Hair follicle dermal papilla cell (primary cell): ENCODE measurements around the genes ARL5A and KCNJ3.

DNA sequence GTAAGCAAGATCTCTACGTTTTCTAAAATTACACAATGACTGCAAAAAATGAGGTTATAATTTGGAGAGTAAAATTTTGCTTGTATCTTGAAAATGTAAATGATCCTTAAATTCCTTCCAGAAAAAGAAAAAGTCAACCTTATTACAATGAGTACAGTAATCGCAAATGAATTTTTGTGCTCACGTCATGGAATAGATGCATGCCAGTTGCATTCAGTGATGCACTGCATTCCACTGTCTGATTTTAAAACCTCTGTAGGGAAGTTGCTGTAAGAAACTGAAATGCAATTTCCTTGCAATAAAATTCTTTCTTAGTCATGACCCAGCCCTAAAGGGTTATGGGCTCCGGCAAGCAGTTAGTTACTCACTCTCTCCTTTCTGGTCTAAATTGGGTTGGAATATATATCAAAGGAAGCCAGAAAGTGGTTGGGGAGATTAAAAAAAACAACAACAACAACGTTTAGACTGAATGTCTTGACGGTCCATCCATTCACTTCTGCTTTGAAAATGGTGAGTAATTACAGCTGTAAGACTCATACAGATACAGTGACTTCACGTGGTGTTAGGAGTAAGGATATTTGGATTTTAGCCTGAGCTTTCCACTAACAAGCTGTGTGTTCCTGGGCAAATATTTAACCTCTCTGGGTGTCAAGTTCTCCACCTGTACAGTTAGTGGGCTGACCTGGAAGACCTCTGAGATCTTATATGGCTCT is 8.6 kb upstream of the RND3 start:
- CAGE, long polyA plus RNA, result no peak

DNA sequence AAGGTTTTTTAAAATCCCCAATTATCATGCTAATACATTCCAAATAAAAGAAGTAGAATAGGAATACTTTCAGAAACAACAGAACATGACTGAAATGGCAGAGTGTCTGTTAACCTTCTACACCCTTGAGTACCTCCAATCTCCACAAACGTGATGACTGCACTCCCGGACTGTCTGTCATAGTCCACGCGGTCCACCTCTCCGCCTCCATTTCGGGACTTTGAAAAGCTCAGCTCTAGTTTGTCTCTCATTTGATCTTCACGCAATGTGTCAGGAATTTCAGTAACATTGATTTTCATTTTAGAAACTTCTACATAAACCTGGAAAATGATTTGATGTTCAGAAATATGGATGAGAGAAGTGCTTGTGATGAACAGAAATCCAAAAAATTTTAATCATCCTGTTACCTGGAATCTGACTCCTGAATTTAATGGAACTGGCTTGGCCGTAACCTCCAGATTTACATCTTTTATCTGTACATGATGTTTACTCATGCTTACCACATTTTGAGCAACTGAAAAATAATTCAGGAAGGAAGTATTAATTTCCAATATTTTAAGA is 13.8 kb upstream of the RBM43 start:
- CAGE, long polyA plus RNA, result no peak

- CAGE, long polyA plus RNA, result no peak
These were observed 55.4 kb downstream of the RIF1 start for GRCh38 chr2:151464929-151465684.

- CAGE, long polyA plus RNA, result no peak
These were observed 25.9 kb upstream of the NEB start for GRCh38 chr2:151760065-151760758.

GRCh38 chr2:151789525-151790018 is 38.6 kb downstream of the ARL5A start:
- CAGE, long polyA plus RNA, result no peak

- CAGE, long polyA plus RNA, result no peak
These were observed at the start of gene ARL5A for GRCh38 chr2:151827849-151829049. TSS of gene ARL5A (minus strand) at chr2:151828421.

GRCh38 chr2:151844017-151844776 is 16.0 kb upstream of the ARL5A start:
- CAGE, long polyA plus RNA, result no peak

GRCh38 chr2:151860325-151860703 is 32.1 kb upstream of the ARL5A start:
- CAGE, long polyA plus RNA, result no peak

- CAGE, long polyA plus RNA, result no peak
These were observed 99.6 kb upstream of the ARL5A start for GRCh38 chr2:151927844-151928189.

DNA sequence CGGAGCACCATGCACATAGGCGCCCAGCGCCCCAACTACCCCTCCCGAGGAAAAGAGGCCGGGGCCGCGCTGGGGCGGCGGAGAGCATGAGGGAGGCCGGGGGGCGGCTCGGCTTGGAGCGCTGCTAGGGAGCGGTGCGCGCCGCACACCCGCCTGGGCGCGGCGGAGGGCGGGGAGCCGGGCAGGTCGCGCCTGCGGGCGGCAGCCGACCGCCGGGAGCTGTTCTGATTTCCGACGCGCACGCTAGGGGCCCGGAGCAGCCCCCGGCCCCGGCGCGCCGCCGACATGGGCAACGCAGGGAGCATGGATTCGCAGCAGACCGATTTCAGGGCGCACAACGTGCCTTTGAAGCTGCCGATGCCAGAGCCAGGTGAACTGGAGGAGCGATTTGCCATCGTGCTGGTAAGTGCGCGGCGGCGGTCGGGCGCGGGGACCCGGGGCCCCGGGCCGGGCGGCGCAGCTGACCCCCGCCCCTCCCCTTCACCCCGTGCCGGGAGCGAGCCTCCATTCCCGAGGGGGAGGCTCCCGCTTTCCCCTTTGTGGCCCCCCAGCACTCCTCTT is 425 bp downstream of the FMNL2 start:
- CAGE, long polyA plus RNA, result no peak

- CAGE, long polyA plus RNA, result no peak
These were observed 68.5 kb downstream of the FMNL2 start for GRCh38 chr2:152403468-152403835.

- CAGE, long polyA plus RNA, result no peak
These were observed 131.8 kb downstream of the FMNL2 start for GRCh38 chr2:152466694-152467255.

- CAGE, long polyA plus RNA, result no peak
These were observed 105.2 kb downstream of the PRPF40A start for GRCh38 chr2:152612042-152612418.

- CAGE, long polyA plus RNA, result no peak
These were observed 97.2 kb downstream of the PRPF40A start for GRCh38 chr2:152619948-152620667.

GRCh38 chr2:152673361-152673903 is 43.8 kb downstream of the PRPF40A start:
- CAGE, long polyA plus RNA, result no peak

DNA sequence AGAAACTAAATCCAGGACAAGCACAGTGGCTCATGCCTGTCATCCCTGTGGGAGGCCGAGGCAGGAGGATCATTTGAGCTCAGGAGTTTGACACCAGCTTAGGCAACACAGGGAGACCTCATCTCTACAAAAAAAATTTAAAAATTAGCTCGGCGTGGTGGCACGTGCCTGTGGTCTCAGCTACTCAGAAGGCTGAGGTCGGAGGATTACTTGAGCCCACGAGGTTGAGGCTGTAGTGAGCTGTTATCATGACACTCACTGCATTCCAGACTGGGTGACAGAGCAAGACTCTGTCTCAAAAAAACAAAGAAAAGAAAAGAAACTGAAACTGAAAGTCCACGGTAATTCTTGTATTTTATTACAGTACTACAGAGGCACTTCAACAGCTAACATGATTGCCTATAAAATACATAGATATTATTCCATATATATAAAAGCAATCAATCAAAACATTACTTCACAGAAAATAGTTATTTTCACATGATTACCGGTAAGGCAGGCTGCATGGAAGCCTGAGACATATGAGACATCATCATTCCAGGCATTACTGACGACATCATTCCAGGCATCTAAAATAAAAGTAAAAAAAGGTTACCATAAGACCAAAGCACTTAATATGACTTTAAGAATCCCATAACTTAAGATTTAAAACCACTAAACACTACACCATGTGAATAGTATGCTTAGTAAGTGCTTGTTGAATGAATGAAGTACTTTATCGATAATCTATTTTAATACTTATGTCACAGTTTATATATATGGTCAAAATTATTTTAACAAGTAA is 23.0 kb downstream of the PRPF40A start:
- CAGE, long polyA plus RNA, result no peak

GRCh38 chr2:153477639-153478272 is 806 bp downstream of the RPRM start:
- CAGE, long polyA plus RNA, result no peak

GRCh38 chr2:153872445-153872875 is 738 bp downstream of the GALNT13 start:
- CAGE, long polyA plus RNA, result no peak

DNA sequence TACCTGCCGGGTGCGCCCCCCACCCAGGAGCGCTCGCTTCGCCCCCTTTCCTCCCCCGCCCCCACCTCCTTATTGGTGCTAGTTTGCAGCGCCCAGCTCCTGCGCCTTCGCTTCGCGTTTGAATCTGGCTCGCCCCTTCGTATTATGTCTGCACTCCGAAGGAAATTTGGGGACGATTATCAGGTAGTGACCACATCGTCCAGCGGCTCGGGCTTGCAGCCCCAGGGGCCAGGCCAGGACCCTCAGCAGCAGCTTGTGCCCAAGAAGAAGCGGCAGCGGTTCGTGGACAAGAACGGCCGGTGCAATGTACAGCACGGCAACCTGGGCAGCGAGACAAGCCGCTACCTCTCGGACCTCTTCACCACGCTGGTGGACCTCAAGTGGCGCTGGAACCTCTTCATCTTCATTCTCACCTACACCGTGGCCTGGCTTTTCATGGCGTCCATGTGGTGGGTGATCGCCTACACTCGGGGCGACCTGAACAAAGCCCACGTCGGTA is at the start of gene KCNJ3:
TSS of gene KCNJ3 (plus strand) at position 64 of the 499 bp plus-strand sequence.
- CAGE, long polyA plus RNA, result no peak

- CAGE, long polyA plus RNA, result no peak
These were observed 750.4 kb downstream of the NR4A2 start for GRCh38 chr2:155582115-155582437.